NALM6 (cell line): Measurements from ENCODE around the genes SVIP, CCDC179 and MUC15.

DNA sequence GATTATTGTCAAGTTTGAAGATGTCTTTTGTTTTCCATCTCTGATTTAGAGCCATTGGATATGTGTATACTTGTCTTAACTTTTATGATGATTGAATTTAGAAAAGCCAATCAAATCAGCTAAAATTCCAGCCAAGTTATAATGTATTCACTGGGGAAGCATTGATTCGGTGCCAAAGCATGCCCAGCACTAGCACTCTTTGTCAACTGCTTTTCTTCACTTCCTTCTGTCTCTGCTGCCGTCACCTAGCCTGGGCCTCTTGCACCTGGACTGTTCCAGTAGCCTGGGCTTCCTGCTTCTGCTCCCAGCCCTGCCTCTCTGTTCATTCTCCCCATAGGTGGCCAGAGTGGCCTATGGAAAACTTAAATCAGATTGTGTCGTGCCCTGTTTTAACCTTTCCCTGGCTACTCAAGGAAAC is 80.7 kb downstream of the NAV2 start:
- PRO-cap: no peak

GRCh38 chr11:19836804-19837718 is 124.4 kb downstream of the NAV2 start:
- PRO-cap: no peak

- PRO-cap: no peak
Measured at GRCh38 chr11:19953827-19954374, 206.4 kb downstream of the DBX1 start.

- PRO-cap: no peak
Measured at GRCh38 chr11:19994918-19995469, 165.3 kb downstream of the DBX1 start.

DNA sequence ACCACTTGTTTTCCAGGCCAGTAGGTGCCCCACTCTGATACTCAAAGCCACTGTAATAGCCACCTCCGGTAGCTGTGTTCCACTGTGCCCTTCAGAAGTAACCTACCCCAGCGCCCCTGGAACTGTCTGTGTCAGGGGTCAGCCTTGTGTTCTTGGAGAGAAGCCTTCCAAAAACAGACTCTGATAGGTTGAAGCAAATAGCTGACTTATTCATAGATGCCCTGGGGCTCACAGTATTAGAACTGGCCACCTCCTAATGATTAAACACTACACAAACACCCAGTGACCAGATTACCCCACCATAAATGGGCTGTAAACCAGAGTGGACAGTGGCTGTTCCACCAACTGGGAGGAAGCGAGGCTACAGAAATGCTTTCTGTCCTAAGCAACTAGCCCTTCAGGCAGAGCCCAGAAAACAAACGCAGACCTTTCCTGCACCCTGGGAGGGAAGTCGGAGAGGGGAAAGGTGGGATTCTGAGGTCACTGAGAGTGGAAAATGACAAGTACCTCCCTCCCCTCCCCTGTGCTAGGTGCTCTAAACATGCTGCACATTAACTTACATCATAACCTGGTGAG is 157.5 kb downstream of the DBX1 start:
- PRO-cap: no peak

GRCh38 chr11:20011111-20011821 is 149.0 kb downstream of the DBX1 start:
- PRO-cap: no peak

DNA sequence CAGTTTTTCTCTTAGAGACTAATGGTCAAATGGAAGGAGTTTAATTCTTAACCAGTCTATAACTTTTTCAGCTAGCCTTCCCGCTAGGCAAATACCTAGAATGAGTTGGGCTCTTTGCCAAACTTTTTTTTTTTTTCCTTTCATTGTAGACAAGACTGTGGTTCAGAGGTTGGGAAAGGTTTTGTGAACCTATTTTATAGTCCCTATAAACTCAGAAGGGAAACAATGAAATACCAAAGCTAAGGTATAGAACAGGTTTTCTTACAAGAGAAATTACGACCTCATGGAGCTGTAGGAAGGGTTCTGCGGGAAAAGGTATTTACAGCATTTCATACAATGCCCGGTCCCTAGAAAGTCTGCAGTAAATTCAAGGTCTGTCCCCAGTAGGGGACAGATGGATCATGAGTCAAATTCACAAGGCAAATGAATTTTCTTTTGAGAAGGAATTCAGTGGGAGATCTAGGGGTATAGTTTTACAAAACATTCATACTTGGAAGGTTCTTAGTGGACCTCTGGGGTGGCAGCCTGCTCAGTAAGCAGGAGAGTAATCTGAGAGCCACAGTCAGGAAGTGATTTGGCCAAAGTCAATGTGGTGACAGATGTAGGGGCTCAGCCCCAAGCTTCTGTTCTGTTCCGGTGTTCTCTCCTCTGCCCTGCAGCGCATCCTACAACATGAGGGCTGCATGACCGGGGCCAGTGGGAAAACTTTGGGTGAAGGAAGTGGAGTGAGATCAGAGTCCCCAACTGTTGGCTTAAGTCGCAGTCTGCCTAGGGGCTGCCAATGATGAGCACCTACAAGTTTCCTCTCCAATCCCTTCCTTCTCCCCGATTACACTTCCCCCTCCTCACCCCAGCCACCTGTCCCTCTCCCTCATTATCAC is 146.7 kb downstream of the DBX1 start:
- PRO-cap: no peak

GRCh38 chr11:20022441-20022667 is 137.9 kb downstream of the DBX1 start:
- PRO-cap: no peak

DNA sequence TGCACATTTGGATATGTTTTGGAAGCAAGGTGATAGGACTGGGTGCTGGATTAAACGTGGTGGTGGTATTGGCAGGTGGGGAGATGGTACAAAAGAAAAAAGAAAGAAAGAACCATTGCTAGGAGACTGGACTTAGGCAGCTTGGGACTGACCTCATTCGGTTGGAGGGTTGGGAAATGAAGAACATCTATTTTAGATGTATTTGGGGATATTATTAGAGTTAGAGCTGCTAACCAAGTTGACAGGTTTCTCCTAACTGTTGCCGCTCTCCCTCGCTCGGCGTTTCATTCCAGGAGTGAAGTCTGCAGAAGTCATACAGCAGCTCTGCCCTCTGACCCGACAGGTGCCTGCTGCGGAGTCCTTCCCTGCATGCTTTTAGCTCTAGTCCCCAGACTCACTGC is 125.1 kb downstream of the DBX1 start:
- PRO-cap: no peak

DNA sequence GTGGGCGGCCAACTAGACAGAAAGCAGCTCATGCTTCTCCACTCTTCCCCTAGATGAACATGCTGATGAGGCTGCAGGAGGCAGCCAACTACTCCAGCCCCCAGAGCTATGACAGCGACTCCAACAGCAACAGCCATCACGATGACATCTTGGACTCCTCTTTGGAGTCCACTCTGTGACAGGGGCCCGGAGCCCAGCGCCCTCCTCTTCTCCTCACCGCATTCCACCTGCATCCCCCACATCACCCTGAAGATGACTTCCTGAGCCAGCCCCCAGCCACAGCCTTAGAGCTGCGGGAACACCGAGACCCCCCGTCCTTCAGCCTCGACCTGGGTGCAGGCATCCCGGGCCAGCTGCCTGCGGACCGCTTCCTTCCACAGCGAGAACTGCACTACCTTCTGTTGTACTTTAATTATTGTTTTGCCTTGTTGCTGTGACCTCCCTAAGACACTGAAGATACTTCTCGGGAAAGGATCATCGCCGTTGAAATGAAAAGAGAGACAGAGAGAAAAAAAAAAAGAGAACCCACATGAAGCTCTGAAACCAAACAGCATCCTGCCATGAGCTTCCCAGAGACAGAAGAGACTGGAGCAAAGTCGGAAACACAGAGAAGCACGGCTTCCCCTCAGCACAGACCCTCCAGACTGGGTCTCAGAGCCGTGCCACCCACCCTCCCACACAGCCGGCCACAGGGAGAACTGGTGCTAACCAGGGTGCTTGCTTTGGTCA is 42.0 kb downstream of the DBX1 start:
- PRO-cap: no peak

DNA sequence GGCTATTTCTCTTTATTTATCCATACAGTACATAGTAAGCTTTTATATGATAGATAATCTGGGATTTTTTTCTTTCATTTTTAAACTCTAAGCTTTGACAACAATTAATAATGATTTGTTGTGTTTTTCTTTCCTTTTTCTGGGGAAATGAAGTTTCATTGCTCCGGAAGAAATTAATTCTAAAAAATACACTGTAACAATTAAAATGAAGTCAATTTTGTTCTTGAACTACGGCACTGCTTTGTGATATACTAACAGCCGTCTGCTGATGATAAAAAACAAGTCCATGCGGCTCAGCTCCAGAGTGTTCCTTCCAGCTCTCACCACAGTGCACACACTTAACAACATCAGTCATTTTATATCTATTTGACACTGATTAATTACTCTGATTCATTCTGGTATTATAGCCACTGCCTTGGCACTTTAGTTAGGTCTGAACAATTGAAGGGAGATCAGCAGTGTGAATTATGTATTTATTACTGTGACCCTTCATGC is 97.5 kb upstream of the SLC6A5 start:
- PRO-cap: no peak

DNA sequence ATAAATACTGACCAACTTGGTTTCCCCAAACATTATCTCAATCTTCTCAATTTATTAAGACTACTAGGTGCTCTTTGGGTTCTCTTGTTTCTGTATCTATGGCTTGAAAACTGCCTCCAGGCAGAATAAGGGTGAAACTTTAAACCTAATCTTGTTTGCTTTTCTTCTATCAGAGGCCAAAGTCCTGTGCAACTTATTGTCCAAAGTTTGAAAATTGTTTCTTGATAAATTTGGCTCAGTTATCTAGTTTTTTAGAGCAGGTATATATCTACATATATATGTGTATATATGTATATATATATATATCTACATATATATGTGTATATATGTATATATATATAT is 110.1 kb upstream of the ANO5 start:
- PRO-cap: no peak

- PRO-cap: bidirectional peak, plus-strand start at chr11:22829412, minus-strand start at chr11:22829356; unidirectional peak, minus-strand start at chr11:22829843
Measured at GRCh38 chr11:22829105-22830362, at the start of gene SVIP. Gene SVIP, minus strand, starts transcription at chr11:22829801.

DNA sequence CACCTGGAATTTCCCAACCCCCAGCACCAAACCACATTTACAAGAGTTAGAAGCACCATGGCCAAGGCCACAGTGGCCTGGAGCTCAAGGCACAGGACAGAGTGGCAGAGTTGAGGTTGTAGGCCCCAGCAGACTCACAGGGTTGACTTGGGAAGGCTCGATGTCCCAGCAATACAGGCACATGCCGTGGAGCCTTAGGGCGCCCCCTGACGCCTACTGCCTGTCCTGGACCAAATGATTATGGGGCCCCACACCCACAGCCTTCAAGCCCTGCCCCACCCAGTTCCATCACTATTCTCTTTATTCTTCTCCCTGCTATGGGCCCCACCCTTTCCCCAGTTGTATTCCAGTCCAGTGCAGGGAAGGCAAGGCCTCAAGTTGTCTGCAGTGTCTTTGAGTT is at the start of gene CCDC179:
CCDC179 (minus strand) TSS at position 236 of the 400 bp plus-strand sequence.
- PRO-cap: no peak

- PRO-cap: no peak
Measured at GRCh38 chr11:24648954-24649282, 152.1 kb downstream of the LUZP2 start.

DNA sequence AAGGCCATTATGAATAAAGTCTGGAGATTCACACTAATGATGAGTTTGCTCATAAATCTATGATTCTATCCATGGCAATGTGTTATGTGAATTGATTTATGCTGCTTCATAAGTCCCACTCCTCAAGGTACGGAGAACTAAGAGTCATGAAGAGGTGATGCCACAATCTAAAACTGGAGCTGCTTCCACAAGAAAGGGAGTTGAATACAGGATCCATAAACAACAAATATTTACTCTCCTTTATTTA is 367.7 kb downstream of the LUZP2 start:
- PRO-cap: no peak

DNA sequence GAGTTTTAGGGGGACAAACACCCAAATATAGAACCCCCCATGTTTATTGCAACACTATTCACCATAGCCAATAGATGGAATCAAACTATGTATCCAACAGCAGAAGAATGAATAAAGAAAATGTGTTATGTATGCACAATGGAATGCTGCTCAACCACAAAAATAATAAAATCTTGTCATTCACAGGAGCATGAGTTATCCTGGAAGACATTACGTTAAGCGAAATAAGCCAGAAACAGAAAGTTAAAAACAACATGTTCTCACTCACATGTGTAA is 908.2 kb upstream of the ANO3 start:
- PRO-cap: no peak

DNA sequence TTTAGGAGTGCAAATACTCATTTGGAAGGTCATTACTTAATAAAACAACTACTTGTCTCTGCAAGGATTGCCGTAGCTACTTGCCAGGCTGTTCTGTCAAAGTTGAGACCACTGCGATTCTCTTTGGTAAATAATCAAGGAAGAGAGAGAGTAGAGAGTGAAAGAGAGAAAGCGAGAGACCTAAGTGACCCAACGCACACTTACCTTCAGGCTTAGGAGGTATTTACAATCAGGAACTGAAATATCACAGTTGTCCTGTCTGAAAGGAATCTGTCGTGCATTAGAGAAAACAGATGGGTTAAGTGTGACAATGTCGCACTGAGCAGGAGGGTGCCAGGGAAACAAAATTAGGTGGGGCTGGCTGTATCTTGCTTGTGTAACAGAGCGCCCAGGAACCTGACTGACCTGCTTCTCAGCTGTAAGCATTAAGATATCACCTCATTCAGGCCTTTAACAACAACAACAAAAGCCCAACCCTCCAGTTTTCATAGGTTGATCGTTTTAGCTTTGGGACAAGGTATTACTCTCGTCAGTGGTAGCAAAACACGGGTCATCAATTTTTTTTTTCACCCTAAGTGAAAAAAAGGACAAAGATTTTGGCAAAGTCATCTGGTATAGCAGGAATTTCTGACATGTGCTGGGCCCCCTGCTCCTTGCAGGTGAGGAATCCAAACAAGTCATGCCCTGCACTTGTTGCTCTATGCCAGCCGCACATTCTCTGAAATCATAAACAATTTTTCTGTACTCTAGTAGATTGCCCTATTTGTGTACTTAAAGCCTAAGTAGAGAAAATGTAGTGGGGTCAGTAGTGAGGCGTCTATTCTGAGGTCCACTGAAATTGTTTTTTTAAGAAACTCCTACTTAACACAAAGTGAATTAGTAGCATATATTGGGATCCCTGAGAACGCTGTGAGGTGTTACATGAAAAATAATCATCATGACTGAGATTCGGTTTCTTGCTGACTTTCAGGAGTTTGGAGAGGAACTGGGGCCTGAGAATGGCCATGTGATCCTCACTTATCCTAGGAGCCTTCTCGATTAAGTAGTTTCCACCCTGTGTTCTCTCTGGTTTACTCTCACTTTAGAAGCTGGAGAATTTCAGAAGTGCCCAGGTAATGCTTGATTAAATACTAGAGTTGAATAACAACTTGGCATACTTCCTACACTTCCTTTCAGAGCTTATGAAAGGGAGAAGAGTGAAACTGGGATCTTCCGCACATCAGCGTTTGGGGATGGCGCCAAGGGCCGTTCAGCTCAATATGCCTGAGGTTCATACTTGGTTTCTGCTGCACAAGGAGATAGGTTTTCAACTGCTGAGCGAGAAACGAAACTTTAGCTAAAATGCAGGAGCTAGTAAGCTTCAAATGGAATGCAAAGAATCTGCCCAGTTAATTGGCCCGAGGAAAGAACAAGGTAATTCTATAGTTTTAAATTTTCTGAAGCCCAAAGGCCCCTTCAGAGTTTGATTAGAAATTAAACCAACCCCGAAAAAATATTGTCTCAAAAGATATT is at the start of gene MUC15:
MUC15 (minus strand) TSS at position 427 of the 1,512 bp plus-strand sequence.
- PRO-cap: no peak

DNA sequence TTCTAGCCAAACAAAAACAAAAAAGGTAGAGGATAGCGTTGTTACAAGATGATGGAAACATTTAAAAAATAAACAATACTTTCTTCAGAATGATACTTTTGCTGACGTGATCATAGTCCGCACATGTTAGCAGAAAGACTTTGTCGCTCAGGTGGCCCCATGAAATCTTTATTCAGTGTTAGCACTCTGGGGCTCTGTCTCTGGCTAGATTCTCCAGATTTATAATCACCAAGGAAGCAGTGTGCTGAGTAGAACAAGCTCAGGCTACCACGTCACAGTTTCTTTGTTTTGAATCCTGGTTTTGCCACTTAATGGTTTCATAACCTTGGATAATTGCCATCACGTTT is 3.8 kb upstream of the MUC15 start:
- PRO-cap: no peak

DNA sequence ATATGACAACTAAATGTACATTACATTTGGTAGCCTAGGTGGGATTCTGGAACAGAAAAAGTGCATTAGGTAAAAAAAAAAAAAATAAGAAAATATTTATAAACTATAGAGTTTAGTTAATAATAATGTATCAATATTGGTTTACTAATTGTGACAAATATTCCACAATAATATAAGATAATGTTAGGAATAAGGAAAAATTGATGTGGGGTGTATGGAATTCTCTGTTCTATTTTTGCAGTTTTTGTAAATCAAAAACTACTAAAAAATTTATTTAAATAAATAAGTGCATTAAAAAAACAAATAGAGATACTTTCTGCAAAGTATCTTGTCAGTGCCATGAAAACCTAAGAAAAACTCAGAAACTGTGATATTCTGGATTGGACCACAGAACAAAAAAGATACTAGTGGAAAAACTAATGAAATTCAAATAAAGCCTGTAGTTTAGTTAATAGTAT is 117.8 kb downstream of the CCDC34 start:
- PRO-cap: no peak